Umbilical cord (tissue), 2 donors: ENCODE data around the gene CLTB.

- RAMPAGE, long total RNA = no peak
Measured at GRCh38 chr5:173859638-173860088, 28.5 kb upstream of the CPEB4 start.

DNA sequence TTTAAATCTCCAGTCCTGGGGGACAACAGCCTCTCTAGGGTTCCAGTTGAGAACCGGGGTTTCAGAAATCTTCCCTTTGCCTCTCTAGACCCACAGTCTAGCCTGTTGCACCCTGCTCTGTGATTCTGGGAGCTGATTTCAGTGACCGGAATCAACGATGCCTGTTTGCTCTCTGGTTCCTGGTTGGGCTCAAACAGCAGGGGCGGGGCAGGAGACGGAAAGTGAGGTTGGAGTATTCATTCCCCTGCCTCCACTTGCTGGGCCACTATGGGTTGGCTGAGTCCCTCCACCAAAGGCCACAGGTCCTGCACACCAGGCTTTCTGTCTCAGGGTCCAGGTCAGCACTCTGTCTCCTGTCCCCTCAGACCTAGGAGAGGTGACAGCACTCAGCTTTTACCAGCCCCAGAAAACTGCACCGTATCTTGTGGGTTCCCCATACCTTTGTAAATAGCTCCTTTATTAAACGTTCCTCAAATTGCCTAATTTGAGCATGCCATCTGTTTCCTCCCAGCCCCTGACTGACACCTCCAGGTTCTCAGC is 23.7 kb upstream of the CPEB4 start:
- RAMPAGE, long total RNA = no peak

DNA sequence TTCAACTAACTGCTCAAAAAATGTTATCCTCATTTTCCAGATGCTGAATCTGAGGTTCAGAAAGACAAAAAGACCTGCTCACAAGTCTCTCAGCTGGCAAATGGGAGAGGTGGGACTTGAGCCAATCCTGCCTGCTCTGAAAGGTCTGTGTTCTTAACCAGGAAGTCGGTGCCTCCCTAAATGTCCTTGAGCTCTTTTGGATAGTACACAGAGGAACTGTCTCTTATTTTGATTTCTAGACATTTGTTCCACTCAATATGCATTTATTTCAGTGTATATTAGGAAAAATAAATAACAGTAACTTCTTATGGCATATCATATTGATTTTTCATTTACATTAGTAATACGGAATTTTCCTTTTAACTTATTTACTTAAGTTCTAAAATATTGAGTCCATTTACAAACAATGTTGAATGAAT is 9.5 kb upstream of the CPEB4 start:
- RAMPAGE, long total RNA = no peak

DNA sequence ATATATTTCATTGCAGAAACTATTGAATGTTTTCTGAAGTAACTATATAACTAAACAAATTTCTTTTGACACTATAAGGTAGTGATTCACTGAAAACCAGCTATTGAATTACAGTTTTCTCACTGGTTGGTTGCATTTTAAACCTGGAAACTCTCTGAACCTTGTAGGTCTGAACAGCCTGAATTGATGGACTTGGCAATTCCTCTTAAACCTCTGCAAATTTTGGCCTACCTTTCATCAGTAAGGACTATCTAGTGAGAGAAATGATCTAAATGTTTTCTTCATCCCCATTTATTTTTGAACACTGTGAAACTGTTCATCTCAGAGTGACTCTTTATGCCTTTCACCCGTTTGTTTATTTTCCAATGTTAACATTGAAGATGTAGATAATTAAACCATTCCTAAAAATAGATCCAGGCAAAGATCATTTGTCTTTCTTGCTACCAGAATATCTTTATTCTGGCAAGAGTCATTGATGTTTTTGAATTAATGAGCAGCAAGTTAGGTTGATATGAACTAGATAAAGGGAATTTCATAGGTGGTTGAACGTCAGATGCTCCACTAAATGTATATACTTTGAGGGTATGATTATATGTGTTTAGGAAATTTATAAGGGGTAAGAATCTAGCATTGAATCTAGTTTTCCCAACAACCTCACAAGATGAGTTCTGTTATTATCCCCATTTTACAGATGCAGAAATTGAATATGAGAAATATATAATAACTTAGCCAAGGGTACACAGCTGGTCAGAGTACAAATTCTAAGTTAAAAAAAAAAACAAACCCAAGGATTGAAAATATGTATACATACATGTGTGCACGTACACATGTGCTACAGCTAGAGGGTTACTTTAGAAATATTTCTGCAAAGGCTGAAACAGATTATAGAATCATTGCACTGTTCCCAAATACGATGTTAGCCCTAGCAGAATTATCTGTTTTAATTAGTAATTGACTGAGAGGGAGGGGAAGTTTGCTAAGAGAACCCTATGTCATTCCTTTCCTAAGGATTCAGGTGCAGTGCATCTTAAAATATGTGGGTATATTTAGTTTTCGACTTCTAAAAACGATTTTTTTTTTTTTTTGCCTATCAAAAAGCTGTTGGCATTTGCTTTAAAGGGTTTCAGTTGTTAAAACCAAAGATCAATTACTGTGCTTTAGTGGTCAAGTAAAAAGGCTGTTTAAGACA is 3.5 kb downstream of the CPEB4 start:
- RAMPAGE, long total RNA = no peak

GRCh38 chr5:173915363-173915879 is 27.3 kb downstream of the CPEB4 start:
- RAMPAGE, long total RNA = no peak

DNA sequence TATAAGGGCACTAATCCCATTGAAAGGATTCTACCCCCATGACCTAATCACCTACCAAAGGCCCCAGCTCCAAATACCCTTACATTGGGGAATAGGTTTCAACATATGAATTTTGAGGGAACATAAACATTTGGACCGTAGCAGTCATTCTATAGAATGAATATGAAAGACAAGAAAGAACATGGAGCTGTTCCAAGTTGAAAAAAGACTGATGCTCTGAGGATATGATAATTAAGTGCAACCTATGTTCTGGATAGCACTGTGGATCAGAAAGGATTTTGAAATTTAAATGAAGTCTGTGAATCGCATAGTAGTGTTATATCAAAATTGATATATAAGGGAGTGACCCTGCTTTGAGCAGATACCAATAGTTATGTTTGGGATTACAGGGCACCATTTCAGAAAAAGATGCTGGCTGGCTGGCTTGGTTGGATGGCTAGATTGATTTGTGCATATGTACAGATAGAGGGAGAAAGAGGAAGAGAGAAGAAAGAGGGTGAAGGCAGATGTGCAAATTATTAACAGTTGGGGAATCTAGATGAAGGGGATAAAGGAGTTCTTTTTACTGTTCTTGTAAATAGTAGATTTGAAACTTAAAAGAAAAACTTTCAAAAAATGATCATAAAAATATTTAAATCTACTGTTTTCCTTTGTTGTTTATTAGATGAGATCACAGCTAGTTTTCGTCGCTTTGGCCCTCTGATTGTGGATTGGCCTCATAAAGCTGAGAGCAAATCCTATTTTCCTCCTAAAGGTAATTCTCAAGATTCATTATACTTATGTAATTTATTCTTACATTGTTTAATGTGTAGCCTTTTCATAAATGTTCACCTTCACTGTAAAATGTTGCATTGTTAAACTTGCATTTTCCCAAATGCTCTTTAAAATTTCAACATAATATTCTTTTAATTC is 39.9 kb upstream of the C5orf47 start:
- RAMPAGE, long total RNA = no peak

GRCh38 chr5:173955887-173956803 is 32.8 kb upstream of the C5orf47 start:
- RAMPAGE, long total RNA = no peak

DNA sequence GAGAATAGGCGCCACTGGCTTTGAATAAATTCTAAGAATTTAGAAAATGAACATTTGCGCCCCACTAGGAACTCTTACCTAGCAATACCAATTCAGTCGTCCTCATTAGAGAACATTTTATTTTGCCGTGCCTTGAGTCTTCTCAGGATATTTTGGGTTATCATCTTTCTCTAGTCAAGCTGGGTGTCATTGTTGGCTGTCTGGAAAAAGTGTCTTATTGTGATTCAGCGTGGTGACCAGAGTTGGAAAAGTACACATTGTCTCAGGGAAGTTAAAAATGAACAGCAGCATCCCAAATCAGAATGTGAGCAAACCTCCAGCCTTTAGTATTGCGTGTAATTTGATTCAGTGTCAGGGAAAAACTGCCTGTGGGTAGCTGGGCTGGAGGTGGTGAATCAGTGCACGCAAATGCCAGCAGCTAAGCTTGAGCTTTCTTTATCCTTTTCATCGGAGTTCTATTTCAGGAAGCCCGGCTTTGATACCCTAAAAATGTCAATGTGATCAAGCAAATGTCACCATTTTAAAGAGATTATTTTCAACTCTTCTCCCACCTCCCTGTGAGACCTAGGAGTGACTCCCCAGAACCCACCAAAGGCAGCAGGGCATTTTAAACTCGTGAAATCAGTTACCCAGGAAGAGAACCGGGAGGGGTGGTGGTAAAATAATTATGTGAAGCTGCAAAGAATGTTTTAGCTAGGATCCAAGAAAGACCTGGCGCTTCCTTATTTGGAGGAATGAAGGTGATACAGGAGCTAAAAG is 25.8 kb upstream of the C5orf47 start:
- RAMPAGE, long total RNA = no peak

GRCh38 chr5:173969145-173969884 is 19.7 kb upstream of the C5orf47 start:
- RAMPAGE, long total RNA = no peak

GRCh38 chr5:173972548-173973592 is 16.1 kb upstream of the C5orf47 start:
- RAMPAGE, long total RNA = no peak

DNA sequence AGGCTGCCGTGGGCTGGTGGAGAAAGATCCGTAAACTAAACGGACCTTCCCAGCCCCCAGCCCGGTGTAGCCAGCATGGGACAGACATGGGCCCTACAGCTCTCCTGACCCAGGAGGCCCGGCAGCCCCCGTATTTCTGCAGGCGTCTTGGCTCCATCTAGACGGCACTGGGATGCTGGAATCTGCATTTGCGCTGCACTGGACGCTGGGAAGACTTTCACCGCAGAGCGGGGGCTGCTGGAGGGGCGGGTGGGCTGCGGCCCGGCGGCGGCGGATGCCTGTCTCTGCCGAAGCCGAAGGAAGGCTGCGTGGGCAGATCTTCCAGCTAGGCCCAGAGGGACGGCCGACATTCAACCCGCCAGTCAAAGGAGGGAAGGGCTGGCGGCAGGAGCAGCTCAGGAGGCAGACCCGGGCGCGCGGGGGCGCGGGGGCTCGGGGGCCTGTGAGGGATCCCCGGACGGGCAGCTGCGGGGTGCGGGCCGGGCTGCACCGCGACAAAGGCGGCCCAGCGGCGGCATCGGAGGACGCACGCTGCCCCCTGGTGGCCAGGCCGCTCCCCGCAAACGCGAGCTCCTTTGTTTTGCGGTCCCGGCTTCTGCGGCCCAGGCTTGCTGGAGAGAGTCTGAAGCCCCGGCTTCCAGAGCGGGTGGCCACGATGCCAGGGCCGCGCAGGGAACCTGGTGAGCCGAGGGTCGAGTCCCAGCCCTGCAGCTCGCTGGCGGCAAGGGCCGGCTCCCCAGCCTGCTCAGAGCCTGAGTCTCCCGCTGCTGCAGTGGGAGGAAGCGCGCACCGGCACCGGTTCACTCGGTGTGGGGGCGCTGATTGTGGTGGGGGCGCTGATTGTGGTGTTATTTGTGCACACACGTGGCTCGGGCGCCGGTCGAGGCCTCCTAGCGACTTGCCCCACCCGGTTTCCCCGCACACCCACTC is 266.4 kb downstream of the NSG2 start:
- RAMPAGE, long total RNA = no peak

DNA sequence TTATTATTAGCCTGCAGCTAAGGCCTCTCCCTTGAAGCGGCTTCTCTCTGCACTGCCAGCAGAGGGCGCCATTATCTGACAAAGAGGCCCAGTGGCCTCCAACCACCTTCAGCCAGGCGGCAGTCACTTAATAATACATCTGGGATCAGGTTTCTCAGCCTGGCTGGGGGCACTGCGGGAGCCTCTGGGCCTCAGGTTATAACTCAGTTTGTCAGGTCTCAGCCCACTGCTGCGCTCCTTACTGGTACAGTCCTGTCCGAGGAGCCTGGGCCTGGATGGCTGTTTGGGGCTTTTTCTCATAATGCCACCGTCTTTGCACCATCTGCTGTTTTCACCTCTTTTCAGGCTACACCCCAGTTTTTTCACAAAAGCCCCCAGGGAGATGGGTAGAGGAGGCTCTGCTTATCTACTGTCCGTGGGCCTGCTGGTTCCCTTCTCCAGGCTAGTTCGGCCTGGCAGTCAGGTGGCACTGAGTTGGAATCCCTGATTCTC is 282.0 kb downstream of the NSG2 start:
- RAMPAGE, long total RNA = no peak

DNA sequence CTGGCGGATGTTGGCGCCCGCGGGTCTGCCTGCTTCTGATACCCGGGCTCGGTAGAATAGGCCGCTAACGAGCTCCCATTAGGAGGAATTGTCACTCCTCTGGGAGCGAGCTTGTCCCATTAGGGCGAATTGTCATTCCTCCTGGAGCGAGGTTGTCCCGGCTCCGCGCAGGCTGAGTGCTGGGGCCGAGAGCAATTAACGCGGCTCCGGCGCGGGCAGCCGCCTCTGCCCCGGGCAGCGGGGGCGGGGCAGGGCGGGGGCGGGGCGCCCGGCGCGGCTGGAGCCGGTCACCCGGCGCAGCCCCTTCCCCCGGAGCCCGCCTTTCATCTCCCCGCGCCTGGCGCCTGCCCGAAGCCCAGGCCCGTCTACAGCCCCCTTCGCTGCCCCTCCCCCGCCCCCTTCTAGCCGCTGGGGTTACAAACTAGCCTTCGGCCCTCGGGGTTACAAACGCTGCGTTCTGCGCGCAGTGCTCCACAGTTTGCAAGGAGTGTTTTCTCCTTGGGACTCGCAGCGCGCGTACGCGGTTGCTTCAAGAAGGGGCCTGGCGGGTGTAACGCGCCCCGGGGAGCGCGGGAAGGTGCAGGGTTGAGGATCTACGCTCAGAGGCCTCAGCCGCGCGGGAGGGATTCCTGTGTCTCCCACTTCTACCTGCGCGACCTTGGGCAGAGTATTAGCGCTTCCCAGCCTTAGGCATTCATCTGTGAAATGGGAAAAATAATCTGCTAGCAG is 3.4 kb upstream of the MSX2 start:
- RAMPAGE, long total RNA = no peak

DNA sequence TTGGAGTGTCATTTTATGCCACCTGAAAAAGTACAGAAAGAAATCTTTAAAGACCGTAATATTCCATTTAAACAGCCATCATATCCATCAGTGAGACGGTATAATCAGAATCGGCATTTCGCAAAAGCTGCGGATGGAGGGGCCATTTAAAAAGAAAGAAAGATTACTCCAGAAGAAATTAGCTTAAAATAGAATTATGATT is 198.9 kb downstream of the MSX2 start:
- RAMPAGE, long total RNA = no peak

DNA sequence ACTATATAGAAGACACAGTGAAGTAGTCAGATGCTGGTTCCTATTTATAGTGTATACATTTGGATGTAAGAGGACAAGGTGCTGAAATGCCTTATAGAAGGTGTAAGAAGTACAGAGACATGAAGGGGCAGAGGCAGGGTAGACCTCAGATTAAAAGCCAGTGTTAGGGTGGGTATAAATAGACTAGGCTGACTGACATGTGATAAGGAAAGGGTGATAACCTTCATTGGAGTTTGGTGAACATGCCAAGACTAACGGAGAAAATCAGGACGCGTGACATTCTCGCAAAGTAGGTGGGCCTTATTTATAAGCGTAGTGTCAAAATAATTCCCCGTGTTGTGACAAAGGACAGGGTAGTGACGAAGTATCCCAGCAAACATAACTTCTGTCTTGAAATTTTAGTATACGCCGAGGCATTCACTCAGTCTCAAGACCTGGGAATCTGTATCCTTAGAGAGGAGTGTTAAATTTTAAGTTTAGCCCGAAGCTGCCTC is 59.0 kb upstream of the HRH2 start:
- RAMPAGE, long total RNA = no peak

- RAMPAGE, long total RNA = no peak
Measured at GRCh38 chr5:175746716-175747224, 88.9 kb downstream of the HRH2 start.

DNA sequence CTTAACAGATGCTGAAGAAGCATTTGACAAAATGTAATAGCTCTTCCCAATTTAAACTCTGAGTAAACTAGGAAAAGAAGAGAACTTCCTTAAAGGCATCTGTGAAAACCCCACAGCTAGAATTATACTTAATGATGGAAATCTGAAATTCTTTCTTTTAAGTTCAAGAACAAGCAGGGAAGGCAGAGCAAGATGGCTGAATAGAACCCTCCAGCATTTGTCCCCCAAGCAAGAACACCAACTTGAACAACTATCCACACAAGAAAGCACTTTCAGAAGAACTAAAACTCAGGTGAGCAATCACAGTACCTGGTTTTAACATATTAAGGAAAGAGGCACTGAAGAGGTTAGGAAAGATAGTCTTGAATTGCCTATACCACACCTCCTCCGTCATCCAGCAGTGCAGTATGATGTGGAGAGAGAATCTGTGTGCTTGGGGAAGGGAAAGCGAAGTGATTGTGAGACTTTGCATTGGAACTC is 32.0 kb downstream of the SIMC1 start:
- RAMPAGE, long total RNA = no peak

DNA sequence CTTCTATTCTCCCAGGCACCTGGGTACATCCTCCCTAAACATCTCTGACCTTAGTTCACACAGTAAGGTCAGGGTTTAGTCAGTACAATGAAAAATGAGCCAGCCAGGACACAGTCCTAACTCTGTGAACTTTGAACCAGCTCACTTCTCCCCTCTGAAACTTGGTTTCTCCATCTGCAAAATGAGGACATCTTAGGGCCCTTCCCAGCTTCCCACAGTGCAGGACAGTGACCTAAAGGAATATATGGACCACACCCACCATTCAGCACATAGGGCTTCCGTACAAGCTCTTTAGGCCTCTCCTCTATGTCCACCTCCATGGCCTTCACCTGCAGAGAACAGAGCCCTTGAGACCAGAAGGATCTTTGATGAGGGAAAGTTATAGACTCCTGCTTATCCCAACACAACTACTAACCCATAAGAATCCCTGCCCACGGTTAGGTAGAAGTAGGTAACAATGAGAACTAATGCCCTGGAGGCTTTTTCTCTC is 1.8 kb downstream of the NOP16 start:
- RAMPAGE, long total RNA = no peak

DNA sequence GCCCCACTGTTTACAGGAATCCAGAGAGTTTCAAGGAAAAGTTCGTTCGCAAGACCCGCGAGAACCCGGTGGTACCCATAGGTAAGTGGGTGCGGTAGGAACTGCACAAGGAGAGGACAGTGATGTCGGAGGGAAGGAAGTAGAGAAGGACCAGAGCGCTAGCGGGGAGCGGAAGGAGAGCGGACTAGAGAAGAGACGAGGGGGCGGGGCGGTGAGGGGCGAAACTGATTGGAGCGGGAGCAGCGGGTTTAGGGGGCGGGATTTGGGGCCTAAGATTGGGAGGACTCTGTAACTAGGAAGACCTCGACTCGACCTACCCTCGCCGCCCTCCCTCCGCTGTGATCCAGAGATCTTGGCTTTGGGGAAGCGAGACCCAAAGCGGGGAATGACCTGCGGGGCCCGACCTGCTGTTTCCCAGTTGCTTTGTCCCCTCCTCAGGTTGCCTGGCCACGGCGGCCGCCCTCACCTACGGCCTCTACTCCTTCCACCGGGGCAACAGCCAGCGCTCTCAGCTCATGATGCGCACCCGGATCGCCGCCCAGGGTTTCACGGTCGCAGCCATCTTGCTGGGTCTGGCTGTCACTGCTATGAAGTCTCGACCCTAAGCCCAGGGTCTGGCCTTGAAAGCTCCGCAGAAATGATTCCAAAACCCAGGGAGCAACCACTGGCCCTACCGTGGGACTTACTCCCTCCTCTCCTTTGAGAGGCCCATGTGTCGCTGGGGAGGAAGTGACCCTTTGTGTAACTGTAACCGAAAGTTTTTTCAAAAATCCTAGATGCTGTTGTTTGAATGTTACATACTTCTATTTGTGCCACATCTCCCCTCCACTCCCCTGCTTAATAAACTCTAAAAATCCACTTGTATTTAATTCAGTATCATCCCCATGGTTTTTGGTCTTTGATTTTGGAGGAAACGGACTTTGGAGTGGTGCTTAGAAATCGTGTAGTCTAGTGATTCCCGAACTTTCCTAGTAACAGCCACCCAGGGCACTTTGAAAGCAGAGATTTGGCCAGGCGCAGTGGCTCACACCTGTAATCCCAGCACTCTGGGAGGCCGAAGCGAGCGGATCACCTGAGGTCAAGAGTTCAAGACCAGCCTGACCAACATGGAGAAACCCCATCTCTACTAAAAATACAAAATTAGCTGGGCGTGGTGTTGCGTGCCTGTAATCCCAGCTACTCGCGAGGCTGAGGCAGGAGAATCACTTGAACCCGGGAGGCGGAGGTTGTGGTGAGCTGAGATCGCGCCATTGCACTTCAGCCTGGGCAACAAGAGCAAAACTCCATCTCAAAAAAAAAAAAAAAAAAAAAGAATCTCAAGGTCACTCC is 806 bp downstream of the HIGD2A start:
- RAMPAGE, long total RNA = no peak

- RAMPAGE, long total RNA = no peak
Measured at GRCh38 chr5:176416056-176416903, at the start of gene CLTB. TSS of gene CLTB (minus strand) at chr5:176416539.